Vein endothelial cell (primary cell): ENCODE results near the genes SSBP1, TAS2R38 and ZYX.

DNA sequence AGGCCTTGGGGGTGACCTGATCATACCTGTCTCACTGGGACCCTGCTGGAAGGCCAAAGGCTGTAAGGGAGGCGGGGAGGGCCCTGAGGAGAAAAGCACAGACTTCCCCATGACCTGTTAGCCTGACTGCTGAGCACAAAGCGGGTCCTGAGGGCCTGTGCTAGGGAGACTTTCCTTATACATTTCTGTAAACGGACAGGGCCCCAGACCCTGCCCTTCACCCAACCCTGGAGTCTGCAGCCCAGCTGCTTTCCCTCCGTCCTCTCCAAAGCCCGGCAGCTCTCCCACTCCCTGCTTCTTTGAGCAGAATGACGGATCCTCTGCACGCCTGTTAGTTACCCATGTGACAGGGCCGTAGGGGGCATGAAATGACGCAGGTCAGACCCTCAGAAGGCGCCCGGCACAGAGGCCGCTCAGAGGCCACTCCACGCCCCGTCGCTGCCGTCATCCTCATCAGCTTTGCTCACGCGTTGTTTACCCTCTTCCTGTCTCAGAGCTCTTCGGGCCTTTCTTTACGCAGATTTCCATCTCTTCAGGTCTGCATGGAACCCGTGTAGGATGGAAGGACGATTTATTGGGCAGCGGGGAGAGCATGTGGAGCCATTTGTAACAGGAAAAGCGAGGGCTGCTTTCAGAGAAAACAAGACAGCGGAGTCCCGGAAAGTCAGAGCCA, 60.1 kb upstream of the MKRN1 start:
- CAGE, long polyA plus RNA, result no peak

- CAGE, long polyA plus RNA, result no peak
Measured at GRCh38 chr7:140541218-140542364, 62.3 kb upstream of the MKRN1 start.

DNA sequence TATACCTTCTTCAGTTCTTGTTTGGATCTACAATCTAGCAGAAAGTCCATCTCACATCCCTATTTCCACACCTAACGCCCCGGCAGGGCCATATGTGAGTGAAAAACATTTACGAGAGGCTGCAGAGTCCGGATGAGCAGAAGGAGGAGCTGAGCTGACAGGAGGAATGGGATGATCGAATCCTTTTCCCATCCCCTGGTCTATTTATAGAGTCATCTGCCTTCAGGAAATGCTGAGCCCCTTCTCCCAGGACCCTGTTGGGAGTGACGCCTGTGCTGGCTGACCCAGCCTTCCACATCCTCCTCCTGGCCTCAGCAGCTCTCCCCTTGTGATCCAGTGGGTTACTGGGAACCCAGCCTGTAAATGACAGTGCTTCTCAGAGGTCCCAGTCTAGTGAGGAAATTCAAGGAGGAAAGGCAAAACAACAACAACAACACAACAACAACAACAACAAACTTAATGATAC, 16.6 kb downstream of the DENND2A start:
- CAGE, long polyA plus RNA, result no peak

- CAGE, long polyA plus RNA, result no peak
Measured at GRCh38 chr7:140625993-140627205, 14.2 kb downstream of the DENND2A start.

DNA sequence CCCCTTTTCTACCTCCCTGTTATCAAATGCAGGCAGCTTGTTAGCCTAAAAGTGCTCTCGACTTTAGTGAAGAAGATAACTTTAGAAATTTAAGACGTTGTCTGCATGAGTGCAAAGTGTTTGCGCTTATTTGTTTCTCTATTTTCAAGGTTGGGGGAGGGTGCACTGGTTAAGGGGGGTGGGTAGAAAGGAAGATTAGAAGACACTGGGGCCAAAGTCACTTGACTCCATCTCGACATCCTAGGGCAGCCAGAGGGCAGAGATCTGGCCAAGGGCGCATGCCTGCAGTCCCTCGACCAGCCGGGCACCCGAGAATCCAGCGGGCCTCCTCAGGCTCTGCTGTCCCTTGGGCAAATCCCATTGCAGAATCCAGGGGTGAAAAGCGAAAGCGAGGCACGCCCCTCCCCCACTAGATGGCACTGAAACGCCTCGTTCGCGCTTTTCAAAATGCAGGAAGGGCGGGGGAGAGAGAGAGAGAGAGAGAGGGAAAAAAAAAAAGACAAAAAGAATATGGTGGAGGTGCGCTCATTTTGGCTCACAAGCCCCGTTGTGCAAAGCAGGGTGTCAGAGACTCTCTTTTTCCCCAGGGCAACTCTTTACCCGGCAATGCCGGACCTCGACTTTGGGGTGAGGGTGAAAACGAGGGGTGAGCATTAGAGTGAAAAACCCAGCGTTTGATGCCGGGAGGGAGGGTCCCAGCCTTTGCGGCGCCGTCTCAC, 2.7 kb upstream of the TMEM178B start:
- CAGE, long polyA plus RNA, result no peak

DNA sequence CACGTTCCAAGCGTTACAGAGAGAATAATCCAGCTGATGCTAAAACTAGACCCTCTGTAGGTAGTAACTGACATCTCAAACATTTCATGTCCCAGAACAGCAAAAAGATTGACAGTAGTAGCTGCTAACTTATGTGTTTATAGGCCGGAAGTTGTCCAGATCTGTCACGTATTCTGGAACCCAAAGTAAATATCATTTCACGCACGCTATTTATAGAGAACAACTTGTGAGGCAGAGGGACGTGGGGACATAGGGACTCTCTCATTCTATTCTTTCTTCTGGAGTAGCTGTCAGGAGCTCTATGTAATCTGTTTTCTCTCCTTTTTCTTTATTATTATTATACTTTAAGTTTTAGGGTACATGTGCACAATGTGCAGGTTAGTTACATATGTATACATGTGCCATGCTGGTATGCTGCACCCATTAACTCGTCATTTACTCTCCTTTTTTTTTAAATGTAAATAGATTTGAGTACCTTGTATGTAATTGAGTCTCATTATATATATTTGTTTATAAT, 22.4 kb downstream of the AGK start:
- CAGE, long polyA plus RNA, result no peak

DNA sequence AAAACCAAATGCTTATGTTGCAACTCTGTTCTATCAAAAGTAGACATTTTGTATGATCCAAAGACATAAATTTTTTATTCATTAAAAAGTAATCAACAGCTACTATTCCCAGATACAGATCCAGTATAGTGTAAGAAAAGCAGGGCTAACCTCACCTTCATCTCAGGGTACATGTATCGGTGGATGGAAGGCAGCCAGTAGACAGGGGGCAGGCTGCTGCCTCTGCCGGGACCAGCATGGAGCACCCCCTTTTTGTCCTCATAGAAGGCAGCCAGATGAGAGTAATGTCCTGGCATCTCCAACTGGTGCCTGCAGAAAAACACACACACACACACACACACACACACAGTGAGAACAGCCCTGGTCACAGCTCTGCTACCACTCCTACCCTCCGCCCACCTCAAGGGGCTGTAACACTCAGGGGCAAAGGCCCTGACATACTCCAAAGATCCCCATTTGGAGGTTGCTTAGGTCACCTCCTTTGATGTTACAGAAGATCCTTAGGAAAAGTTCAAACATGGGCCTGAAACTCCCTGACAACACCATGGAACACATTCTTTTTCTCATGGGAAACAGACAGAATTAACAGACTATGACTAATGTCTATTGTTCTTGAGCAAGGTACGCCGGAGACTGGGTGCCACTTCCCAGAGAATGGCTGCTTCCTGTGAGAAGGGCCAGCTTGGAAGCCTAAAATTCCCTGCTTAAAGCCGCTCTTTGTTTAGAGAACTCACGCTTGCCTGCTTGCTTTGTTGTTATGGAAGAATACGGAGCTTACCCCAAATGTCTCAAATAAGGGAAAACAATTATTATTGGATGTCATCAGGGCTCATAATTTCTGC, 27.8 kb downstream of the DENND11 start:
- CAGE, long polyA plus RNA, result no peak

DNA sequence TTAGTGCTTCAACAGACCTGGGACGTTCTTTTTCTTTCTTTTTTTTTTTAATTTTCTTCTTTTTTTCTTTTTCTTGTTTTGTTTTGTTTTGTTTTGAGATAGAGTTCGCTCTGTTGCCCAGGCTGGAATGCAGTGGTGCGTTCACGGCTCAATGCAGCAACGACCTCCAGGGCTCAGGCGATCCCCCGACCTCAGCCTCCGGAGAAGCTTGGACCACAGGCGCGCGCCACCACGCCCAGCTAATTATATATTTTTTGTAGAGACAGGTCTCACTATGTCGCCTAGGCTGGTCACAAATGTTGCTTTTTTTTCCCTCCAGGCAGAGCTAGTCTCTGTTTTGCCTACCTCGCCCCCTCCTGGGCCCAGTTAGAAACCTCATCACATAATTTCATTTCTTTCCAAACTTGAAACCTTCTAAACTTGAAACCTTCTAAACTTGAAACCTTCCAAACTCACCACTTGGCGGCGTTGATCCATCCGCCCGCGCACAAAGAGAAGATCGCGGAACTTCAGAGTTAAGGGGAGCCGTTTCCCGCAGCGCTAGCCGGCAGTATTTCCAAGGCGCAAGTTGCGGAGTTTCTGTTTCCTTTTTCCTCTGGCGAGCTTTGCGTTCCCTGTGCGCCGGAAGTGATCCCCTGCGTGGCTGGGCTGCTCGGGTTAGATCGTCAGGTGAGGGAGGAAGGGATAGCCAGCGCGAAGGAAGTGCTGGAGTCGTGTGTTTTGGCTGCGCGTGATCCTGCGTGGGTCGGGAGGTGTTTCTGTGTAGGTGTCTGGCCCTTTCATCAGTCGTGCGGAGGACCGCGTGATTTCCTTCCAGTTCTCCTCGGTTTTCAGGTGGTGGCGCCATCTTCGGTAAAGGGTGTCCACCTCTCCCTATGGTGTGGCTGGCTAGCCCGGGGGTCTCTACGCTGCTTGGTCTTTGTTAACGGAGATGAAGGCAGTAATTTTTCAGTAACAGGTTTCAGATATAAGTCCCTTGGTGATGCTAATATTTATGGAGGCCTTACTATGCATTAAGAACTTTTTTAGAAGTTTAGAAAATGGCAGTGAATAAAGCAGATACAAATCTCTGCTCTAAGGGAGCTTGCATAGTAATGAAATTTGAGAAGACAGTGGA, at the start of gene SSBP1:
Gene SSBP1 (plus strand): TSS at position 617 of the 1,117 bp plus-strand sequence.
- CAGE, long polyA plus RNA, result no peak

DNA sequence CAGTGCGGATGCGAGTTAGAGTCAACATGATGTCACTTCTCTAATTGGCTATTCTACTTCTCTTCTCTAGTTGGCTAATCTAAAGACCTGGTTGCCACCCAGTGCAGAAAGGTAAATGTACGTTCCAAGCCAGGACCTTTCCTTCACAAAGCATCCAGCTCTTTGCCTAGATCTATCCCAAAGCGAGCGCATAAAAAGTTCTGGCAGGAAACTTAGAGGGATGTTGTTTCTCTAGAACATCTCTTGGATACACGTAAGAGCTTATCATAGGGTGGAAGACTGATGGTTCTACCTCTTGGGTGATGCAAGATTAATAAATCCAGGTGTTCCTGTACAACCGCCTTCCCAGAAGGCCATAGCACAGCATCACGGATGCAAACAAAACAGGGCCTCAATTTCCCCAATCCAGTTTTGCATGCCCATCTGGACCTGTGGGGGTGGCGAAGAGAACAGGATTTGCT, at the start of gene TAS2R38:
Gene TAS2R38 (minus strand): TSS at position 112 of the 461 bp plus-strand sequence.
- CAGE, long polyA plus RNA, result no peak

DNA sequence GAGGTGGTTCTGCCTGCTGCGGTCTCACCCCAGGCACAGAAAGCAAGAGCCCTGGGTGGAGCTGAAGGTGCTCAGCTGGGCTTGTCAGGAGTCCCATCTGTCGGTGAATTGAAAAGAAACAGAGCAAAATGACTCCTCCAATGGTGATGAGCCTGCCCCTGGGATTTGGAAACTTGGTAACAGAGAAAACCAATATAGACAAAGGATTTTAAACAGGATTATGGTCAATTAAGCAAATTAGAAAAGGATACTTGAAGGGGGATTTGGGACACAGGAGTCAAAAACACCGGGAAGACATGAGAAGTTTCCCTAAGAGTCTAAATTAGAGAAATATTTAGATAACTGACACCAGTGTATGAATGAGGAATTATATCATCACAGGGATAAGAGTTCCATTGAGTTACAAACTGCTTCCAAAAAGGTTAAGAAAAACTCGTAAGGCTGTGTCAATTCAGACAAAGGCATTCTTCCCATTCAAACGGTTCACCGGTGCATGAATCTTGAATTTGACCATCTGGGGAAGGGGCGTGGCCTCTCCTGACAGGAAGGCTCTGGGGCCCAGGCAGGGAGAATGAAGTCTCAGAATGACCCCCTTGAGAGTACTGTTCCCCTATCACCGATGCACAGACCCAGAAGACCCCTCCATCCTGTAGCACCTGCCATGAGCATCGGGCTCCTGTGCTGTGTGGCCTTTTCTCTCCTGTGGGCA, 70.0 kb upstream of the PRSS58 start:
- CAGE, long polyA plus RNA, result no peak

DNA sequence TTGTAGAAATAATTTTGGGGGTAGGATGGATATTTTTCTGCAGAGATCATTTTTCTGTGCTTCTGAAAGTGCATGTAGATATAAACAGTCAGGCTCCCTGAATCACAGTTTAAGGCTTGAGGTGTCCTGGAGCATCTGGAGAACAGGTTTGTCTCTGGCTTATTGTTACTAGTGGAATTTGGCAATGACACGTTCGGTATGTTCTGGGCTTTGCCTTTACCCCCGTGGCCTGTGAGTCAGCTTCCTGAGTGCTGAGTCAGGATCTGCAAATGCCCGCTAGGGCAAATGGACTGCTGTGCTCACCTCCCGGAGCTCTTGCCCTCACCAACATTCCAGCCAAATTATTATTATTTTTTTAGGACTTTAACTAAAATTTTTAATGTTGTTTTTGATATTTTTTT, 192.6 kb upstream of the PRSS1 start:
- CAGE, long polyA plus RNA, result no peak

DNA sequence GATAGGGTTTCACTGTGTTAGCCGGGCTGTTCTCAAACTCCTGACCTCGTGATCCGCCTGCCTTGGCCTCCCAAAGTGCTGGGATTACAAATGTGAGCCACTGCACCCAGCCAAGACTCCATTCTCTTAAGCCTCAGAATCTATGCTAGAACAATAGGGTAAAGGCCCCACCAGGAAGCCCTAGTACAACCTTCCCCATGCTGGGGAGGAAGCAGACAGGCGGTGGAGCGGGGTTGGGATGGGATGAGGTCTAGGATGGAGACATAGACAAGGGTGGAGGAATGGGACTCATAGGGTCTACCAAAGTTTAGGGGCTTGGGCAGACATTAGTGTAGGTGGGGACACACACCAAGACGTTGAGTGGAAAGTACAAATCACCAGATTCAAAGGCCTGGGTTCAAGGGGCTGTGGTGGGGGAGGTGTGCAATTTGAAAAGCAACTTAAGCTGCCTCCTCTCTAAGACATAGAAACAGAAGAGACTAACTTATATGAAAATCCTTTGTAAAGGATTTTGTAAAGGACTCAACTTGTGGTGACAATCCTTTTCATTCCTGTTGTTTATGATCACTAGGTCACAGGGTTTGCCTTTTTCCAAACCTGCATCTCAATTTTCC, 19.3 kb downstream of the PRSS2 start:
- CAGE, long polyA plus RNA, result no peak

- CAGE, long polyA plus RNA, result no peak
Measured at GRCh38 chr7:142795082-142795931, 24.5 kb downstream of the PRSS2 start.

GRCh38 chr7:142804455-142805481, 34.0 kb downstream of the PRSS2 start:
- CAGE, long polyA plus RNA, result no peak

DNA sequence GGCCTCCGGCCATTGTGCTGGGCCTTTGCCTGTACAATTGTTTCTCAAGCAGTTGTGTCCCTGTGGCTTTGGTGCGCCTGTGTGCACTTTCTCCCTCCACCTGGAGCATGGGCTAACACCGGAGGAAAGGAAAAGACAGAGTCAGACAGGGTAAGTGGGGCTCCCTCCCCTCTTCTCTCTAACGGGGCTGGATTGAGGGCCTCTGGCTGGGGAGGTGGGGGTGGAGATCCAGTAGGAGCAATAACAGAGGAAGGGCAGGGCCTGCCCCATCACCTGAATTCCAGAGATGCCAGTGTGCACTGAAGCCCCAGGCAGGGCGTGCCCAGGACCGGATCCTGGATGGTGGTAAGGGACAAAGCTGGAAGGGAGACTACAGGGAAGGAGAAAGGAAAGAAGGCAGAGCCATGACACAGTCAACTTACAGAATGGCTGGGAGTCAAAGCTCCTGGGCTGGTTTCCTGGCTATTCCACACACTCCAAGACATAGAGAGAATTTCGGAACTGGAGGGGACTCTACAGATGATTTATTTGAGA, 605 bp downstream of the TMEM139 start:
- CAGE, long polyA plus RNA, result no peak

DNA sequence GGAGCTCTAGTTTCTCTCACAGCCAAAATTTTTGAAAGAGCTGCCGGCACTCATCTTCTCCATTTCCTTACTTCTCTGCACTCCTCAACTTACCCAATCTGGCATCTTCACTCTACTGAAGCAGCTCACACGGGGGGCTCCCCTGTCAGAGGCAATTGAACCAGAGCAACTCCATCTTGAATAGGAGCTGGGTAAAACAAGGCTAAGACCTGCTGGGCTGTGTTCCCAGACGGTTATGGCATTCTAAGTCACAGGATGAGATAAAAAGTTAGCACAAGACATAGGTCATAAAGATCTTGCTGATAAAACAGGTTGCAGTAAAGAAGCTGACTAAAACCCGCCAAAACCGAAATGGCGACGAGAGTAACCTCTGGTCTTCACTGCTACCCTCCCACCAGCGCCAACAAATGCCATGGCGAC, 7.7 kb upstream of the FAM131B start:
- CAGE, long polyA plus RNA, result no peak

- CAGE, long polyA plus RNA, result start-site peak on the minus strand at chr7:143380863-143380972, 87 and 42 reads in 2 replicates
Measured at GRCh38 chr7:143380855-143381409, at the start of gene ZYX. Gene ZYX (plus strand): TSS chr7:143381345.

- CAGE, long polyA plus RNA, result no peak
Measured at GRCh38 chr7:143436518-143437187, 6.6 kb upstream of the TAS2R60 start.

- CAGE, long polyA plus RNA, result no peak
Measured at GRCh38 chr7:143836415-143837314, 65.3 kb downstream of the TCAF1 start.

GRCh38 chr7:143881624-143882606, 20.1 kb downstream of the TCAF1 start:
- CAGE, long polyA plus RNA, result no peak